Measurements from ENCODE around the genes AP1S2, PHKA2 and PDHA1.

DNA sequence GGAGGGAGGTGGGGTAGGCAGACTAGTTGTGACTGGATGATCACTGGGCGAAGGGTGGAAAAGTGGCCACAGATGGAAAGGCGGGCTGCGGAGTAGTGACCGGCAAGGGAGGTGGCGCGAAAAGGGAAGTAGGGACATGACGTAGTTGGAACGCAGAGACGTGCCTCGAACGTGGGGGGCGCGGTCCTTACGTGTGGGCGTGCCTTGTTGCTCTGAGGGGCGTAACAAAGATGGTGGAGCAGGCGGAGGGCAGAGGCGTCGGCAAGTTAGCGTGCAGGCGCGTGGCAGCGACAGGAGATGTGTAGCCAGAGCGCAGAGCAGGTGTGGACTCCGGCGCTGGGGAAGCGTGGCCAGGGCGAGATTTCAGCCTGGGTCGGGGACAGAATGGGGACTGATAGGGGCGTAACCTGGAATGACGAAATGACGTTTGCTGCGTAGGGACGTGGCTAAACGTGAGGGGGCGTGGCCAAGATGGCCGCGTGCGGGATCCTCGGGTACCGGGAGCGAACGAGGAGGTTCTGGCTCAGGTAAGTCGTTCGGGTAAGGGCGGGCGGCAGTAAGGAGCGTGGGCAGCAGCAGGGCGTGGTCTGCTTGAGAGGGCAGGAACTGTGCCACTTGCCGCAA, 10.8 kb upstream of the CLTRN start:
- PRO-cap, result bidirectional peak, plus-strand start at position 227 of the sequence, minus-strand start at position 97 of the sequence

DNA sequence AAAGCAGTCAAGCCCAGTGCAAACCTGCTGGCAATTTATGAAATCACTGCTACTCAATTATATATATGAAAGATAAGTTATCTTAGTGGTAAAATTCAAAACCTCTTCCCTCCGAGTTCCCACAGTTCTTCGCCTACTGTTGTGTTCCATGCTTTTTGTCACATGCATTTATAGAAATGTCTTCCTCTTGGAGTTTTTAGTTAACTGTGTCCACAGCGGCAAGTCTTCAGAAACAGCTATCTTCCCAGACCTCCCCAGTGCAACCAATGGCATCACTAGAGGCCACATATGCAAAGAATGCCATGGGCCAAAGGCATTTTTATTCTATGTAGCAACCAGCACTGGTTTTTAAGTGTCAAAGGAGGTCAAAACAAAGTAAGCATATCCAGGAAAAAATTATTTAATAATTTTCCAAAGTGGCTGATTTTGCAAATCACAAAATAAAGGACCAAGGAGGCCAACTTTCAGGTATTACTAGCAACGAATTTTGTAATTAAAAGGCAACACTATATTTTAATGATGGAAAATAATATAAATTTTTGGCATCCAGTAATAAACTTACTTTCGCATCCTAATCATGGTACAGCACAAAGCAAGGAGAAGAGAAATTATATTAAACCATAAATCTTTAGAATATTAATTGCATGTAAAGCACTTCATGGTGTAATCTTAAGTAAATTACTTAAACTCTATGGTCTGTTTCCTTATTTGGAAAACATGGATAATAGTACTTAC, 26.8 kb downstream of the AP1S2 start:
- PRO-cap, result no peak

DNA sequence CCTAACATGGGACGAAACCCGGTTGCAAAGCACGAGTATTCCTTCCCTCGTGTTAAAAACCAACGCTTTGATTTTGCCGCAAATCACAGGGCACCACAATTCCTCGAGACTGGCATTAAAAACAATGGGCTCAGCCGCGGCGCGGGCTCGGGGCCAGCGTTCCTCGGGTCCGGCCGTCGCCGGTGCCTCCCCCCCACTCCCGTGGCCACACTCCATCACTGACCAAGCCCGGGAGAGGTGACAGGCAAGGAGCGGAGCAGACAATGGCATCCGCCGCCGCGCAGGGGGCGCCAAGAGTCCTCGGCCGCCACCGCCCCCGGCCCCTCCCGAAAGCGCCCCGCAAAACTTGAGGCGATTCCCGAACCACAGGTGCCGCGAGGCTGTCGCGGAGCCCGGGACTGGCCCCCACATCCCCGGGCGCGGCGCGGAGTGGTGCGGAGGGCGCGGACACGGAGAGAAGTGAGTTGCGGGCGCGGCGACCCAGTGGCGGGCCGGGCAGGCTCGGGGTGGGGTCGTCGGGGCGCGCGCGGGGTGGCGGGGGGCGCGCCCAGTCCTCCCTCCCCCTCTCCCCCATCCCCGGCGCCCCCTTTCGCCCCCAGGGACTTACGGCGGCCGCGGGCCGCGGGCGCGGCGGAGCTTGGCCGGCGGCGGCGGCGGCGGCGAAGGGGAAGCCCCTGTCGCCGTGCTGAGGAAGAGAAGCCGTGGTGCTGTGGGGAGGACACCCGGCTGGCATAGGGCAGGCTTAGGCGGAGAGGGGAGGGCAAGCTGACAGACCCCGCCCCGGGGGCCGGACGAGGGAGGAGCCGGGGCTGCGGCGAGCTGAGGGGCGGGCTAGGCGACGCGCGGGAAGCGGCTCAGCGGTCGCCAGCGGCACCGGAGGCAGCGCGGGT, at the start of gene AP1S2:
TSS of gene AP1S2 (minus strand) at position 733 of the 890 bp plus-strand sequence.
- PRO-cap, result bidirectional peak, plus-strand start at position 118 of the sequence, minus-strand start at position 126 of the sequence; bidirectional peak, plus-strand start at position 234 of the sequence, minus-strand start at position 265 of the sequence; bidirectional peak, plus-strand start at position 435 of the sequence, minus-strand start at position 461 of the sequence; bidirectional peak, plus-strand start outside the sequence, minus-strand start at position 733 of the sequence

DNA sequence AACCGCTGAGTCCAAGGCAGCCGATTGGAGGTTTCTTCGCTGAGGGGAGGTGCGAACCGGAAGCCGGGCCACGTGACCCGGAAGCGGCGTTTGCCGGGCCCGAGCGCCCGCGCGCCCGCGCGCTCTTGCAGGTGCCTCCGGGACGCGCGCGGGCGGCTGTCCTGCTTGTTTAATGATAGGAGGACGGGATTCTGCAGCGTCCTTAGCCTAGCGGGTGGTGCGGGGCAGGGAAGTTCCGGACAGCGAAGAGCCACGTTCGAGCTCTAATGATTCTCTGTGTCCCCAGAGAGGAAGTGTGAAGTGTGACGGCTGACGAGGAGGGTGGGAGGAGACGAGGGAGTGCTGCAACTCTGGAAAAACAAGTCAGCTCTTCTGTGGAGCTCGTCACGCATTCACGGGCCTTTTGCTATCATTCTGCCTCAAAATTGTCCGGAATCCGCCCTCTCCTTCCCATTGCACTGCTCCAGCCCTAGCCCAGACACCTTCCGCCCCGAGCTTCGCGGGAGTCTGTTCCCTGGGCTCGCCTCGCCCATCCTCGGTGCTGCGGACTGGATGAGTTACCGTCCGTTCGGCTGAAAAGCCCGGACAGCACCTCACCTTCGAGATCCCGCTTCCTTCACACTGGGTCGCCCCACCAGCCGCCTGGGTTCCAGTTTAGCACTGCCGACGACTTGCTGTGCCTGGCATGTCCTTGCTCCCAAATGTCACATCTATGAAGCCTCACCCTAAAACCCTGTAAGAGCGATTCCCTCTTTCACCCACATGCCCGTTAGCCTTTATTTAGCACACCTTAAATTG, 557 bp upstream of the AP1S2 start:
- PRO-cap, result bidirectional peak, plus-strand start at position 205 of the sequence, minus-strand start outside the sequence; bidirectional peak, plus-strand start at position 361 of the sequence, minus-strand start at position 268 of the sequence; bidirectional peak, plus-strand start at position 532 of the sequence, minus-strand start at position 509 of the sequence

DNA sequence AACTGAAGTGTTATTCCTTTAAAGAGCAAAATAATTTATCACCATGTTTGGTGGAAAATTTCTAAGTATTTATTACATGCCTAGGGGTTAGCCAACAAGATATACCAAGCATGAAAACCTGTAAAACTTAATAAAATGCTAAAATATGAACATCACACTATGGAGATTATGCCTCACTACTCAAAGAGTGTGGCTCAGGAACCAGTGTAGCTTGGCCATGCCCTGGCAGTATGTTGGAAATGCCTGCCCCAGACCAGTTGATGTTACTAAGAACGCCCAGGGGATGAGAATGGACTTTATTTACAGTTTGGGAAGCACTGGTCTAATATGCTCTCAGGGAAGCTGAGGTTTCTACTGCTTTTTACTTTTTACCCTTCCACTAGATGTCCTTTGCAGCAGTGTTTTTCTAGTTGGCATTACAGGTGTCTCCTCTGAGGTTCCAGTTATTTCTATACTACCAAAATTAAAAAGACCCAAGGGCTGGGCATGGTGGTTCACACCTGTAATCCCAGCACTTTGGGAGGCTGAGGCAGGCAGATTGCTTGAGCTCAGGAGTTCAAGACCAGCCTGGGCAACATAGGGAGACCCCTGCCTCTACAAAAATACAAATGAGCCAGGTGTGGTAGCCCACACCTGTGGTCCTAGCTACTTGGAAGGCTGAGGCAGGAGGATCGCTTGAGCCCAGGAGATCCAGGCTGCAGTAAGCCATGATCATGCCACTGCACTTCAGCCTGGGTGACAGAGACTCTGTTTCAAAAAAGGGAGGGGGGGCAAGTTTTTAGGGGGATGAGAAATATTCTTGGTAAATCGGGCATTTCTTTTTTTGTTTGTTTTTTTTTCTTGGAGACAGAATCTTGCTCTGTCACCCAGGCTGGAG, 23.5 kb upstream of the TXLNG start:
- PRO-cap, result no peak

GRCh38 chrX:16914203-16914571, 32.3 kb upstream of the REPS2 start:
- PRO-cap, result no peak

DNA sequence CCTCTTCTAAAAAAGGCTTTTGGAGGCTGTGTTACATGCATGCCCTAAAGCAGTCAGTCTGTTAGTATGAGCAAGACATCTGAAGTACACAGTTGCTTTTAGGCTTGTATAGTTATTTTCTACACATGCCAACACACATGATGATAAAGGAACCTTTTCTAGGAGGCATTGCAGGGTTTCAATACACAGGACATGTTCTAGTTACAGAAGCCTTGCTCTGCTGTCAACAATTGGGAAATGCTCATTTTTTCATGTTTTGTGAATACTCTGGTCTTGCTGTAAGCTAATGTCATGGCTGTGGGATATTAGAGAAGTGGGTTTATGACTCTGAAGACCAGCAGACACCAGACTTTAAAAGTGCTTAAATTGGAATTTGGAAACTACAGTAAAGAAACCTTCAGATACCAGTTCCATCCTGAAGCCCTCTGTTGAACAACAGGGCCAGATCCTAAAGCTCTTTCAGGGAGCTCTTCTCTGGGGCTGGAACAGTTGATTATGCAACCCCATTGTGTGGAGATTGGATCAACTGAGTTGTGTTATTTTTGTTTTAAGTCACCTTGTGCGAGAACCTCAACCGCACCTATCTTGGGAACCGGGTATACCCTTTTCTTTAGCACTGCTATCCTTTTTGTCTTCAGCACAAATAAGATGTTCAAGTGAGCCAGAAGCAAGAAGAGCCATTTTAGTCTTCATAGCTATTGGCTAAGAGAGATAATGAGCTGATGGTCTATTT, 205.9 kb downstream of the REPS2 start:
- PRO-cap, result no peak

- PRO-cap, result no peak
Measured at GRCh38 chrX:17567180-17567957, 169.9 kb upstream of the SCML1 start.

DNA sequence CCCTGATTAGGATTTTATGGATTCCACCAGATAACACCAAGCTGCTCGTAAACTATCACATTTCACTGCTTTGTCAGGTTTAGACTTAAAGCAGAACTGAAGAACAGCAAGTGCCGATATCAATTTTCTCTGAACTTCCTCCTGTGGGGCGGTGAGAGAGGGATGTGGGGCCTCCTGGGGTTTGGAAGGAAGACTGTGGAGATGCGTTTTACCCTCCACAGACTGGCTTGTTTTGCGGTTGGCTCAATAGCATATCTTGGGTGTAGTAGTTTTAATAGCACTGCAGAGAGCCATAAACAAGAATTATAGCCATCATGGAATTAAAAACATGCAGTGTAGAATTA, 47.5 kb upstream of the SCML1 start:
- PRO-cap, result no peak

DNA sequence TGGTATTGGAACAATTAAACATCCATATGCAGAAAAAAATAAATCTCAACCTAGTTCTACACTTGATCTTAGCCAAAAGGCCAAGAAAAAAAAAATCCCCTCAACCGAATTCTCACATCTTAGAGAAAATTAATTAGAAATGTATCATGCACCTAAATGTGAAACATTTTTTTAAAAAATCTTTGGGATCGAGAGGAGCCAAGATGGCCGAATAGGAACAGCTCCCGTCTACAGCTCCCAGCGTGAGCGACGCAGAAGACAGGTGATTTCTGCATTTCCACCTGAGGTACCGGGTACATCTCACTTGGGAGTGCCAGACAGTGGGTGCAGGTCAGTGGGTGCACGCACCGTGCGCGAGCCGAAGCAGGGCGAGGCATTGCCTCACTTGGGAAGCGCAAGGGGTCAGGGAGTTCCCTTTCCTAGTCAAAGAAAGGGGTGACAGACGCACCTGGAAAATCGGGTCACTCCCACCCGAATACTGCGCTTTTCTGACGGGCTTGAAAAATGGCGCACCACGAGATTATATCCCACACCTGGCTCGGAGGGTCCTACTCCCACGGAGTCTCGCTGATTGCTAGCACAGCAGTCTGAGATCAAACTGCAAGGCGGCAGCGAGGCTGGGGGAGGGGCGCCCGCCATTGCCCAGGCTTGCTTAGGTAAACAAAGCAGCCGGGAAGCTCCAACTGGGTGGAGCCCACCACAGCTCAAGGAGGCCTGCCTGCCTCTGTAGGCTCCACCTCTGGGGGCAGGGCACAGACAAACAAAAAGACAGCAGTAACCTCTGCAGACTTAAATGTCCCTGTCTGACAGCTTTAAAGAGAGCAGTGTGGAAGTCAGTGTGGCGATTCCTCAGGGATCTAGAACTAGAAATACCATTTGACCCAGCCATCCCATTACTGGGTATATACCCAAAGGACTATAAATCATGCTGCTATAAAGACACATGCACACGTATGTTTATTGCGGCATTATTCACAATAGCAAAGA, 116.3 kb downstream of the BEND2 start:
- PRO-cap, result unidirectional peak, plus-strand start at position 185 of the sequence; bidirectional peak, plus-strand start at position 809 of the sequence, minus-strand start at position 576 of the sequence

- PRO-cap, result no peak
Measured at GRCh38 chrX:18151790-18151989, 69.0 kb downstream of the BEND2 start.

GRCh38 chrX:18394760-18395603, 30.4 kb upstream of the CDKL5 start:
- PRO-cap, result no peak

DNA sequence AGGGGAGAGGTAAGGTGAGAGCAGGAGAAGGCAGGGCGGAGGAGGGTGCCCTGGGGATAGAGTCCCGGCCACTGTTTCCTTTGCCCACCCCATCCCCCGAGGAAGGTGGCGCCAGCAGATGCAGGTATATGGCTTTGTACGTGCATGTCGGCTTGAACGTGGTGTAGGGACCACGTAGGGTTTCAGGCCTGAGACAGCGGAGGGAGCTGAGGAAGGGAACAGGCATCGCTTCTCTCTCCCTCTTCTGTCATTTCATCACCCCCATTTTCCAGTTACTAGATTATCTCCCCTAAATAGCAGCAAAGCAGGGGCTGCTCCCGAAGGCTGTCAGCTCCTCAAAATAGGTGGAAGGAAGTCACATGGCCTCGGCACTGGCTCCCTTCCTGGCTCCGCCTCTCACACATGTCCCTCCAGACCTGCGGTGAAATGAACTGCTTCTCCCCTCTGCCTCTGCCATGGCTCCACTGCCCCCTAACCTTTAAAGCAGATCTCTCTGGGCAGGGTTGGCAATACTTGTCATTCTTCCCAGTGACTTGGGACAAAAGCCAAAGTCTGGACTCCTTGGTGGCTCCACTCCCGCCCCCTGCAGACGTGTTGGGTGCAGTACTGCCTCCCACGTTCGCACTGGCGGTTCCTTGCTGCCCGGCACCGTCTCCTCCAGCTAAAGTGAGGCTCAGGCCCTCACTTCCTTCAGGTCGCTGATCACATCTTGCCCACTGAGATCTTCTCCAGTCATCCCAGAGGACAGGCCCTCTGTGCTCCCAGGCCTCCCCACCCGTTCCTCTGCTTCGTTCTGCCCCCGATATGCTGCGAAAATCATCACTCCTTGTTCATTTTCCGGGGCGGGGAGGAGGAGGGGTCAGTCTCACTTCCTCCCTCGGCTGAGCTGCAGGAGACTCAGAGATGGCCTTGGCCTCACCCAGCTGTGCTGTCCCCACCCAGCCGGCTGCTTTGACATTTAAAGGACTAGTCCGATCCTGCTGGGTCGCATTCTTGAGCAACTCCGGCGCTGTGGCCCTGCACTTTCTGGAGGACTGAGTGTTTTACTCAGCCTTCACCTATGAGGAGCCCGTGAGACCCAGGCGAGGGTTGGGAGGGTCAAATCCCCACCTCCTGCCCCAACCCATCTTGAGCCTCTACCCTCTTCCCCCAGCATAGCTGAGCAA, 97.5 kb downstream of the PHKA2 start:
- PRO-cap, result unidirectional peak, minus-strand start at position 795 of the sequence

DNA sequence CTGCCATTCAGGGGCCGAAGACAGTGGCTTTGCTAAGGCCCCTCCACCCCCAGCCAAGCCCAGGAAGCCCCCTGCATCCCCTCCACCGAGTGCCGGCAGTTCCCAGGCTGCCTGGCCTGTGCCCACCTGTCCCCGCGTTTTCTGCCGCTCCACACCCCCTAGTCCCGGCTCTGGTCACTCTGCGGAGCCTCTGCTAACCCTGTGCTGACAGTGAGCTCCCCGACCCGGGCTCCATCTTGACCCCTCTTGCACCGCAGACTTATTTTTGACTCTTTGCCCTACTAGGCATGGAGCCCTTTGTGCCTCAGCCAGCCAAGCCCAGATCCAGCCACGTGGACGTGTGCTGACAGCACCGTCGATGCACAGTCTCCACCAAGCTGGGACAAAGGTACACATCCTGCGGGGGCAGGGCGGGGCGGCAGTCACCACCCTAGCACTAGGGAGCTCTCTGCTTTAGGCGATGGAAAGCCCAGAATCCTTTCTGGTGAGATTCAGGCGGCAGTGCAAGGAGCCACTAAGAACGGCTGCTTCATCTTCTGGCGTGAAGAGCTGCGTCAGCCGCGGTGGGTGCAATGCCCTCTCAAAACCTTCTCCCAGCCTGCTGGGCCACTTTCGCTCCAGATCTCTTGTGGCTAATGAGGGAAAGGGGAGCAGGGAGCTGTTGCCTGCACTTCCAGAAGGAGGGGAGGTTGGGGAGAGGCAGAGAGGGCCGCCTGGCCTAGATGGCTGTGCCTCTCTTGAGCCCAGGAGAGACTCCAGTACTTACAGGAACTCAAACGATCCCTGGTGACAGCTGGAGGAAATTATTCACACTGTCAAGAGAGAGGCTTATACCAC, 96.5 kb downstream of the PHKA2 start:
- PRO-cap, result no peak

- PRO-cap, result bidirectional peak, plus-strand start at chrX:18984232, minus-strand start at chrX:18984083; bidirectional peak, plus-strand start at chrX:18984413, minus-strand start at chrX:18984386; bidirectional peak, plus-strand start at chrX:18984750, minus-strand start at chrX:18984625
Measured at GRCh38 chrX:18983741-18984824, at the start of gene PHKA2. Gene PHKA2 (minus strand): TSS chrX:18984114.

DNA sequence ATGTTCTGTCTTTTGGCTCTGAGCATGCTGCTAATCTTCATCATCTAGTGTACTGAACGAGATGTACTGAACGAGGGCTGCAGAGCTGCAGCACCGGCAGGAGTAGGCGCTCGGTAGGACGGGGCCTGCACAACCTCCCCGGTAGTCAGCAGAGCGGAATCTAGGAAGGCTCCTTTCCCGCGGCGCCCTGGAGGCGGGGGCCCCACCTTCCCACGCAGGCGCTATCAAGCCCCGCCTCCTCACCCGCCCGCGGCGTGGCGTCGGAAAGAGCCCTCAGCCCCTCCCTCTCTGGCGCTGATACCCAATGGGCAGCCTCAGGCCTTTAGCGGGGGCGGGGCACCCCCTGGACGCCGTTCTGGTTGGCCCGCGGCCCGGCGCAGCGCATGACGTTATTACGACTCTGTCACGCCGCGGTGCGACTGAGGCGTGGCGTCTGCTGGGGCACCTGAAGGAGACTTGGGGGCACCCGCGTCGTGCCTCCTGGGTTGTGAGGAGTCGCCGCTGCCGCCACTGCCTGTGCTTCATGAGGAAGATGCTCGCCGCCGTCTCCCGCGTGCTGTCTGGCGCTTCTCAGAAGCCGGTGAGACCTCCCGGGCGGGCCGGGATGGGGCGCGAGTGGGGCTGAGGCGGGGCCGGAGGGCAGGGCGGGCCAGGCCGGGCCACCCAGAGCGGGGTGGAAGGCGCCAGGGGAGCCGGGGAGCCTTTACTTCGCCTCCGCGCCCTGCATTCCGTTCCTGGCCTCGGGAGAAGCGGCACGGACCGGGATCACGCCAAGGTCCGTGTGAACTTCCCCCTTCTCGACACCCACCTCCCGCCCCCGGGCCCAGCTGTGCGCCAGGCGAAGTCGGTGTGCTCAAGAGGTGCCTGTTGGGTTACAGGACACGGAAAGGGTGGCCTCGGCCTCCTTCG, at the start of gene PDHA1:
TSS of gene PDHA1 (plus strand) at position 413 of the 909 bp plus-strand sequence.
- PRO-cap, result bidirectional peak, plus-strand start at position 455 of the sequence, minus-strand start at position 162 of the sequence; unidirectional peak, plus-strand start at position 726 of the sequence

DNA sequence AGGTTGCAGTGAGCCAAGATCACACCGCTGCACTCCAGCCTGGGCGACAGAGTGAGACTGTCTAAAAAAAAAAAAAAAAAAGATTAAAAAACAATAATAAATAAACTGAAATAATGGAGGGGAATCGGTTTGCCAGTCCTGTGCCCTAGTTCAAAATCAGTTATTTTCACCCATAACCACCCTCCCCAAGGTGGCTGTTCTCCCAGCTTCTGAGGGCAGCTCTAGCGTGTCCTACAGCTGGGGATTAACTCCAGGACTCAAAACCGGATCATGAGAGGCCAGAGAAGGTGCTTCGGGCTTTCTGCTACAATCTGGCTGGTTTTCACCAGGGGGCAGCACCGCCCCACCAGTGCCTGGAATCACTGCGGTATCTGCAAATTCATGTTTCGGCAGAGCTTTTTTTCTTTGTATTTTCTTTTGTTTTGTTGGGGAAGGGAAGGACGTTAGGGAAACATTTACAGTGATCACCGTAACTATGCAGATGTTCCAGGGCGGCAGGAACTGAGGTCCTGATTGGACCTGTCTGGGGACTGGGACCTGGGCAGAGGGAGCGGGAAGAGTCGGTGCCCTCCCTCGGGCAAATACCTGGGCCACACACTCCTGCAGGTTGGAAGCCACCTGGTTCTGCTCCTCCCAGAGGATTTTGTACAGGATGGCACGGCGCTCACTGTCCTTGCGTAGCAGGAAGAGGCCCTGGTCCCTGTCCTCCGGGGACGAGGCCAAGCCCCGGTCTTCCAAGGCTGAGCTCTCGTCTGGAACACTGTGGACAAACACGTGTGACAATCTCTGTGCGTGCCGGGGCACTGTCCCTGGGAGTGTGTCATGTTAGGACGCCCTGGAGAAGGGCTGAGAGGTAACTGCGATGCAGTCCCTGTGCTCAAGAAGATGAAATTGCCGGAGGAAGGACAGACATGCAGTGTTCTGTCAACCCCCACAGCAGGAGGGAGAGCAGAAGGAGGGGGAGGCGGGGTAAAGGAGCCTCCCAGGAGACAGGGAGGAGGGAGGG, 28.6 kb downstream of the PDHA1 start:
- PRO-cap, result bidirectional peak, plus-strand start at position 454 of the sequence, minus-strand start at position 259 of the sequence; bidirectional peak, plus-strand start at position 703 of the sequence, minus-strand start at position 690 of the sequence

DNA sequence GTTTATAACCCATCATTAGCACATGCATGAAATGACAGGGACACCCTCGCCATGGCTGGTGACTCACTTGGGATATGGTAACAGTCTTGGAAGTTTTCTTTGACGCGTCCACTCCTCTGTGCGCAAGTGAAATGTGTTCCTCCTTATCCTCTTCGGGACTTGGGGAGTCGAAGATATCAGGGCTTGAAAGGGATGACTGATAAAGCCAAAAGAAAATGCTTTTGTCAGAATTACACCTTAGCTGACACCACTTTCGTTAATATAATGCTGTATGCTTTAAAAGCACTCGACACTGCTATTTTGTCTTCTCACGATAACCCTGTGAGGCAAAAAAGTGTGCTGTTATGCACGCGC, 30.5 kb upstream of the MAP3K15 start:
- PRO-cap, result no peak

DNA sequence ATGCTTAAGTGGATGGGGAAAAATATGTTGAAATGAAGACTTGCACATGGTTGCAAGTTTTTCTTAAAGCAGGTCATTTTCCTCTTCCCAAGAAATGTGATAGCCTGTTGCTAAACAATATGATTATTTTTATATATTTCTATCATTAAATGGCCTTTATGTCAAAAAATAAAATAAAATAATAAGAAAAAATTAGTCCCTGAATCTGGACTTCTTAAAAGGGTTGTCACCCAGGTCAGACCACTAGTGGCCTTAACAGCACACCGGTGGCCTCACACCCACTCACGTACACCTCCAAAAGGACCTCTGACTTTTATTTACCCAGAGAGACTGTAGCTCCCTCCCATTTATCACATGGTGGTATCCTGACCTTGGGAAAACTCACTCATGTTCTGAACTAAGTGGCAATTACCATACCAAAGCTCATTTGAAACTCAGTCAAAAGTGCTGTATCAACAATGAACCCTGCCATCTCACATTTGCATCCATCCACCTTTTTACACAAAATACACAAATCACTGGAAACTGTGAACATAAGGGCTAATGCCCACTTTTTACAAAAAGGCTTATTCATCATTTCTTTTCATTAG, 53.1 kb upstream of the MAP3K15 start:
- PRO-cap, result no peak

DNA sequence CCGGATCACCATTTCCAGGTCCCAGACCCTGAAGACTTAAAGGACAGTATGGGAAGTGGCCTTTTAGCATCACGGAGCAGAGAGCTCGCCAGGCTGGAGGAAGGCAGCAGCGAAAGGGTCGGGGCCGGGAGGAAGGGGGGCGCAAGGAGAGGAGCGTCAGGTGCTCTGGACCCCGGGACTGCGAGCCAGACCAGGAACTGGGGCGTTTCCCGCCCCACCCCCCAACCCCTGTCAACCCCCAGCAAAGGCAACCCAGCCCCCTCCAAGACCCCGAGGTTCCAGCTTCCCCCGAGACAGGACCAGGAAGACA, 855 bp downstream of the SH3KBP1 start:
- PRO-cap, result no peak

Measured in endothelial cell (in vitro differentiated cells).